Colic lymph node (tissue), 1 donor: ENCODE data around the gene RPL19.

DNA sequence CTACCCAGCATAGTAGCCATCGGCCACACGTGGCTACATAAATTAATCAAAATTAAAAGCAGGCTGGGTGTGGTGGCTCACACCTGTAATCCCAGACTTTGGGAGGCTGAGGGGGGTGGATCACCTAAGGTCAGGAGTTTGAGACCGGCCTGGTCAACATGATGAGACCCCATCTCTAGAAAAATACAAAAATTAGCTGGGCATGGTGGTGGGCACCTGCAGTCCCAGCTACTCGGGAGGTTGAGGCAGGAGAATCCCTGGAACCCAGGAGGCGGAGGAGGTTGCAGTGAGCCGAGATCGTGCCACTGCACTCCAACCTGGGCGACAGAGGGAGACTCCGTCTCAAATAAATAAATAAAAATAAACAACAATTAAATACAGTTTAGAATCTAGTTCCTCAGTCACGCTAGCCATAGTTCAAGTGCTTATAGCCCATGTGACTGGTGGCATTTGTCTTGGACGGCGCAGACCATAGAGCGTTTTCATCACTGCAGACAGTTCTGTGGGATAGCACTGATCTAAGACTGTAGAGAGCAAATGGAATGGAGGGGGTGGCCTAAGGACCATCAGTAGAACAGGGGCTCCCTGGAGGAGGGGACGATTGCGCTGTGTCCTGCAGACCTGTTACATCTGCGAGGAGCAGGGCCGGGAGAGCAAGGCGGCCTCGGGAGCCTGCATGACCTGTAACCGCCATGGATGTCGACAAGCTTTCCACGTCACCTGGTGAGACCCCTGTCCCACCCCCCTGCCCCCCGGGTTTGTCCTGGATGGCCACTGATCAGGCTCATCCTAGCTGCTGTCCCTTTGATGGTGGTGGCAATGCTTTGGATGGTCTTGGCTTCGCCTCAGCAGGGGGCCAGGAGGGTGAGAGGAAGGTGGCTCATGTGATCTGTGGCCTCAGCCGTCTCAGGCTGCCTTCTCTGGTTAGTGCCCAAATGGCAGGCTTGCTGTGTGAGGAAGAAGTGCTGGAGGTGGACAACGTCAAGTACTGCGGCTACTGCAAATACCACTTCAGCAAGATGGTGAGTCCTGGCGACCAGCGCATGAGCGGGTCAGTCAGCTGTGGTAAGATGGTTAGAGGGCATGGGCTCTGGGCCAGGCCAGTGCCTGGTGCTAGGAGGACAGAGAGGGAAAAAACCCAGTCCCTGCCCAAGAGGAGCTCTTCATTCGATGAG is 3.9 kb downstream of the MLLT6 start:
- PRO-cap, result no peak

GRCh38 chr17:38725872-38726738 is 4.0 kb upstream of the CISD3 start:
- PRO-cap, result no peak

GRCh38 chr17:38729171-38729449 is 1.0 kb upstream of the CISD3 start:
- PRO-cap, result no peak

- PRO-cap, result no peak
Observed at GRCh38 chr17:38796493-38796840, 2.9 kb downstream of the PIP4K2B start.

DNA sequence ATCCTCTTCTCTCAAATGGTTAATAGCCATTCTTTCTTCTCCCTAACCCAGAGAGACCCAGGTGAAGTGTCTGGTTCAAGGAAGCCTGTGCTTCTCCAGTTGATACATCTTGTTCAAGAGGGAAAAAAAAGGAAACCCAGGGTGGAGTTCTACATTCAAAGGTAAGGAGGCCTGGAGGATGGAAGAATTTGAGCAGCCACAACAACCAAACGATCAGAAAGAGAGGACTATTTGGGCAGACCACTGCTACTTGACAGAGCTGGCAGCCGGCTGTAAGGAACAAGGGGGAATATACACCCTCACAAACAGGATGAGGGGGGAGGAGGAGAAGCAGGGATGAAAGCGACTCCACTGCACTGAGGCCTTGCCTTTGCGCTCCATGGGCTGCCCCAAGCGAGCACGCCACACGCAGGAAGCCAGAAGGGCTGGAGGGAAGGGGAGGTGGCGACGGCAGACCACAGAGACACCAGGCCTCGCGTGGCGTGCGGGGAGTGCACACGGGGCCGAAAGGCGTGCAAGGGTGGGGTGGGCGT is 680 bp downstream of the PIP4K2B start:
- PRO-cap, result bidirectional peak, plus-strand start at position 419 of the sequence, minus-strand start at position 274 of the sequence

GRCh38 chr17:38879732-38880364 is 10.0 kb downstream of the LASP1 start:
- PRO-cap, result no peak

- PRO-cap, result no peak
Observed at GRCh38 chr17:38883071-38883319, 13.1 kb downstream of the LASP1 start.

- PRO-cap, result no peak
Observed at GRCh38 chr17:38883756-38883989, 13.8 kb downstream of the LASP1 start.

DNA sequence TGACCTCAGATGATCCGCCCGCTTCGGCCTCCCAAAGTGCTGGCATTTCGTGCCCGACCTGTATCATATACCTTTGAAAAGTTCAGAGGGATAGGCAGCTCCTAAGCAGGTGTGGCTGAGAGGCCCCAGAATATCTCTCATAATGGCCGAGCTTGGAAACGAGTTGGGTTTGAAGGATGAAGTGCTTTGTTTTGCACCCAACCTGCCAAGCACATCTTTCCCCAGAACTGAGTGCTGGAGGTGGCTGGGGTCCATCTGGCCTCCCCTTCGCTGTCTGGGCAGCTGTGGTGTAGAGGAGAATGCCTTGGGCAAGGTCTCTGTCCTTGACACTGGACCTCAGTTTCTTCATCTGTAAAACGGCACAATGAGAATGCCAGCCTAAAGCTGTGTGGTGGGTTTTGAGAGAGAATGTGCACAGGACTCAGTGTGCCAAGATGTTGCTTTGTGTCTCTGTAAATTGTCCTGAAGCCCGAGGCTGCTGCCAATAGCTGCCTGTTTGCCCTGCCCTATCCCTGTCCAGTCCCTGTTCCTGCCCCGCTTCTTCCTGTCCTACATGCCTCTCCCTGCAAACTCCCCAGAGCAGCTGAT is 15.2 kb downstream of the LASP1 start:
- PRO-cap, result no peak

DNA sequence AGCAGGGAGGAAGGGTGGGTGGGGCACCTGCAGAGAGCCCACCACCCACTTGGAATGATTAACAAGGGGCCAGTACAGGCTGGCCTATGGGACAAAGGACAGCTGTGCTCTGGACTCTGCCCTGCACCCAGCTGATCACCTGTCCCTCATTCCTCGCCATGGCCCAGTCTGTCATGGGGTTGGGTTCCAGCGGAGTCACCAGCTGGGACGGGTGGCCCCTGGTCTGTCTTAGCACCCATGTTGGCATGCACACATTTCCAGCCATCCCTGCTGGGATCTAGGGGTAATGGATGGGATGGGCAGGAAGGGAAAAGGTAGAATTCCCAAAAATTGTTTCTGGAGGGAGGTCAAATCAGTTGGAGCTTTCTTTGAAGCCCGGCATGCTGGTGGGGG is 15.6 kb downstream of the LASP1 start:
- PRO-cap, result no peak

DNA sequence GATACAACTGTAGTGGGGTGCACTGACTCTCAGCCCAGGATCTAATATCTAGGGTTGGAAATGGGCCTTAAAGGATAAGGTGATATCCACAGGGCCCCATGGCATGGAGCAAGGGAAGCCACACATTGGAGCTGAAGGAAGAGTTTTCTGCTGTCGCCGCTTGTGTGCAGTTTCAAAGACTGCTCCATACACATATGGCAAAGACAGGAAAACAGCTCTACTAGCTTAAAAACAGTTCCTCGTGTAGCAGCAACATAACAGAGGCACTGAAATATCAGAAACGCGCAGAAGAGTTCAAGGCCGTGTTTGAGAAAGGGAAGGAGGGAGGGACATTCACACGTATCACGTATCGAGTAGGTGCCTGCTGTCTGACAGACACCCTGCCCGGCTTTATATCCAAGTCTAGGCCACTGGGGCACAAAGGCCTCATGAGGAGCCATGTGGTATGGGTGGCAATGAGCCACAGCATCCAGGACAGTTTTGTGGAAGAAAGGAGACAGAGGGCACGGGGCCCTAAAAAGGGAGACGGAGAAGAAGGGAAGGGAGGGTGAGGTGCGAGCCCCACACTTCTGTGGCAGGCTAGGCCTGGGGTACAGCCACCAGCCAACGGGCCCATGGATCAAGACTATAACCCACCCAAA is 50.4 kb downstream of the PLXDC1 start:
- PRO-cap, result no peak

DNA sequence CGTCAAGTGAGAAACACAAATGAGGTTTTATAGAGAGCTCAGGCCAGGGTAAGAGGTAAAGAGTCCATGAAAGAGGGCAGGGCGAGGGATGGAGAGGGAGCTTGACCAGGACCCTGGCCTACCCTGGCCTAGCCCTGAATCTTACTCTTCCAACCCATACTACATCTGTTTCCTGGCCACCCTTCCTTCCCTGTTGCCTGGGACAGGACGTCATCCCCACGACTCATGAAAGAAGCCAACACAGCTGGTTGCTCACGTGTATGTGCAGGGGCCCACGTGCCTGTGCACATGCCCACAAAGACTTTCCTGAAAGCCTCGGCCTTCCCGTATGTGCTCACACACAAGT is 7.2 kb downstream of the PLXDC1 start:
- PRO-cap, result no peak

DNA sequence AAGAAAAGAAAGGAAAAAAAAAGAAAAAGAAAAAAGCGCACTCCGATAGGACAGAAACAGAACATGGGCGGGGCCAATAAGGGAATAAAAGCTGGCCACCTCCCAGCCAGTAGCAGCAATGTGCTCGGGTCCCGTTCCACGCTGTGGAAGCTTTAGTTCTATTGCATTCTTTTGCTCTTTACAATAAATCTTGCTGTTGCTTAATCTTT is 3.0 kb upstream of the ARL5C start:
- PRO-cap, result unidirectional peak, plus-strand start at position 115 of the sequence

GRCh38 chr17:39200125-39201149 is at the start of gene RPL19:
RPL19 (plus strand) TSS chr17:39200283.
- PRO-cap, result bidirectional peak, plus-strand start at chr17:39200312, minus-strand start at chr17:39200009; unidirectional peak, plus-strand start at chr17:39200583

DNA sequence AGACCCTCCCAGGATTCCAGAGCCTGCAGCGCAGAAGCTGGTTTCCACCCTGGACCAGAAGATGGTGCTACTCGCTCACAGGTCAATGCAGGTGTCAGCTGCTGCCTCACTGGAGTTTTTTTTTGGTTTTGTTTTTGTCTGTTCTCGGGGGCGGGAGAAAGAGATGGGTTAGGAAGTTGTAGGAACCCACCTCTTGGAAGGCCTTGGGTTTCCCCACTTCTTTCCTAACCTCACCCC is 6.9 kb downstream of the RPL19 start:
- PRO-cap, result no peak

DNA sequence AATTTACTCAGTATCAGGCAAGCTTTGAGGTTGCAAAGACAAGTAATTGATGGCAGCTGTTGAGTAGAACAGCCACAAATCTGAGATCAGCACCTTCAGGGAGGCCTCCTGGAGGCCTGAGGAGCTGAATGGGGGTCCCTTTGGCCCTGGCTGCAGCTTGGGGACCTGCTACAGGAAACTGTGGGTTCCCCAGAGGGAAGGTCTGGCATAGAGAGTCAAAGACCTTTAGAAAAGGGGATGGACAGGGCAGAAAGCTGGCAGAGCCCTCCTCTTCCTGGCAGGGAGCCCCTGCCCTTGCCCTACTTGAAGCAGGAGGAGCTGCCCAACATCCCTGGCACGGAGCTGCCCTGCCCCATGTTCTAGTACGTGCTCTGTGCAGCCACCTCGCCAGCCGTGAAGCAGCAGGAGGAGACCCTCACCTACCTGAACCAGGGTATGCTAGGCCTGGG is 12.4 kb upstream of the STAC2 start:
- PRO-cap, result no peak

- PRO-cap, result no peak
Observed at GRCh38 chr17:39404097-39404944, 2.9 kb upstream of the FBXL20 start.

DNA sequence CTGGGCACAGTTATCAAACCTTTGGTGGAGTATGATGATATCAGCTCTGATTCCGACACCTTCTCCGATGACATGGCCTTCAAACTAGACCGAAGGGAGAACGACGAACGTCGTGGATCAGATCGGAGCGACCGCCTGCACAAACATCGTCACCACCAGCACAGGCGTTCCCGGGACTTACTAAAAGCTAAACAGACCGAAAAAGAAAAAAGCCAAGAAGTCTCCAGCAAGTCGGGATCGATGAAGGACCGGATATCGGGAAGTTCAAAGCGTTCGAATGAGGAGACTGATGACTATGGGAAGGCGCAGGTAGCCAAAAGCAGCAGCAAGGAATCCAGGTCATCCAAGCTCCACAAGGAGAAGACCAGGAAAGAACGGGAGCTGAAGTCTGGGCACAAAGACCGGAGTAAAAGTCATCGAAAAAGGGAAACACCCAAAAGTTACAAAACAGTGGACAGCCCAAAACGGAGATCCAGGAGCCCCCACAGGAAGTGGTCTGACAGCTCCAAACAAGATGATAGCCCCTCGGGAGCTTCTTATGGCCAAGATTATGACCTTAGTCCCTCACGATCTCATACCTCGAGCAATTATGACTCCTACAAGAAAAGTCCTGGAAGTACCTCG is 1.1 kb downstream of the CDK12 start:
- PRO-cap, result bidirectional peak, plus-strand start at position 120 of the sequence, minus-strand start at position 102 of the sequence

DNA sequence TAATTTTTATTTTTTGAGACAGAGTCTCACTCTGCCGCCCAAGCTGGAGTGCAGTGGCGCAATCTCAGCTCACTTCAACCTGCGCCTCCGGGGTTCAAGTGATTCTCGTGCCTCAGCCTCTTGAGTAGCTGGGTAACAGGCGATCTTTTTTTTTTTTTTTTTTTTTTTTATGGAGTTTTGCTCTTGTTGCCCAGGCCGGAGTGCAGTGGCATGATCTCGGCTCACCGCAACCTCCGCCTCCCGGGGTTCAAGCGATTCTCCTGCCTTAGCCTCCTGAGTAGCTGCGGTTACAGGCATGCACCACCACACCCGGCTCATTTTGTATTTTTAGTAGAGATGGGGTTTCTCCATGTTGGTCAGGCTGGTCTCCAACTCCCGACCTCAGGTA is 63.2 kb downstream of the NEUROD2 start:
- PRO-cap, result unidirectional peak, minus-strand start at position 155 of the sequence

GRCh38 chr17:39675407-39676677 is 7.6 kb downstream of the PNMT start:
- PRO-cap, result unidirectional peak, minus-strand start at chr17:39676406